Non-pigmented ciliary epithelial cell (primary cell): ENCODE measurements around a stretch of chr20.

DNA sequence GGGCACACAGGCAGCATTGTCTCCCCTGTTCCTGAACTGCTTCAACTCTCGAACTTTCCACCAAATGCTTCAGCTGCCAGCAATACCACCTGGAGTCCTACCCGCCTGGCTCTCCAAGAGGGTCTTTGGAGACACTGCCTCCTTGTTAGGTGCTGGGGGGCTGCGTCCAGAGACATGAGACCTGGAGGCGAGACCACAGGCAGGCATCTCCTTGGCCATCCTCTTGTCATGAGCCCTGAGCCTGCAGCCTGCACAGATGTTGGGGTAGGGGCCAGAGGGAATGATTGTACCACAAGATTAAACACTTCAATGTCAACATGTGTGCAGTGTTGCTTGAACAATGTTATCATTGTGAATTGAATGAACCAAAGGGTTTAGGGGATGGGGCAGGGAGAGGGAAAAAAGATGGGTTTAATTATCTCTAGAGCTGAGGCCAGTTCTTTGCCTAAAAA, 24.9 kb downstream of the BMP7 start:
- RRBS, result no CpG with 5 or more reads among the region's 4 CpGs

GRCh38 chr20:57243691-57244563, 22.5 kb downstream of the BMP7 start:
- RRBS, result no CpG with 5 or more reads among the region's 20 CpGs

GRCh38 chr20:57389690-57390245, 1.4 kb upstream of the RBM38 start:
- RRBS, result 59% methylated on average over 9 of the region's 34 CpGs

GRCh38 chr20:57396617-57397583, 5.7 kb downstream of the RBM38 start:
- RRBS, result no CpG with 5 or more reads among the region's 19 CpGs

DNA sequence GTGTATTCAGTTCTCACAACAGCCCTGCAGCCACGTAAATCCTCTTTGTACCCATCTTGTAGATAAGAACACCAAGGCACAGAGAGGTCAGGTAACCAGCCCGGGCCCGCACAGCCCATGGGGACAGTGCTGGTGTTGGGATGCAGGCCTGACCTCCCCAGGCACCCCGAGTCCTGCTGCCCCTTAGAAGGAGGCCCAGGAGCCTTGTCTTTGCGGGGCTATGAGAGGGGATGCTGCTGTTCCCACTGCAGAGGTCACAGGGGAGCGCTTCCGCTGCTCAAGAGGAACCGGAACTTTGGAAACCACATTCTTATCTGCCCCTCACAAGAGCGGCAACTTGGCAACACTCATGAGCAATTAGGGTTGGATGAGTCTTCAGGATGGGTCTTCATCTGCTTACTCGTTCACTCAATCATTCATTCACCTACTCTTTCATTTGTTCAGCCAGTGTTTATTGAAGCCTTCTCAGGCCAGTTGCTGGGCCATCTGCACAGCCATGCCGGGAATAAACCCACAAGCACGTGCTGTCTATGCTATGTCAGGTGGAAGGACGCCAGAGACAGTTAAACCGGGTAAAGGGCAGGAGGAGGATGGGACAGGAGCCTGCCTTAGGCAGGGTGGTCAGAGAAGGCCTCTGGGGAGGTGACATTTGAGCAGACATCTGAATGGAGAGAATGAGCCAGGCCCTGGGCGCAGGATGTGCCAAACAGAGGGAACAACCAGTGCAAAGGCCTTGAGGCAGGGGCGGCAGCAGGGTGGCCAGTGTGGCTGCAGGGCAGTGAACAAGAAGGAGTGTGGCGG, 60.8 kb downstream of the RBM38 start:
- RRBS, result 66% methylated on average over 4 of the region's 17 CpGs

GRCh38 chr20:57556618-57557271, 4.2 kb upstream of the PCK1 start:
- RRBS, result no CpG with 5 or more reads among the region's 12 CpGs

DNA sequence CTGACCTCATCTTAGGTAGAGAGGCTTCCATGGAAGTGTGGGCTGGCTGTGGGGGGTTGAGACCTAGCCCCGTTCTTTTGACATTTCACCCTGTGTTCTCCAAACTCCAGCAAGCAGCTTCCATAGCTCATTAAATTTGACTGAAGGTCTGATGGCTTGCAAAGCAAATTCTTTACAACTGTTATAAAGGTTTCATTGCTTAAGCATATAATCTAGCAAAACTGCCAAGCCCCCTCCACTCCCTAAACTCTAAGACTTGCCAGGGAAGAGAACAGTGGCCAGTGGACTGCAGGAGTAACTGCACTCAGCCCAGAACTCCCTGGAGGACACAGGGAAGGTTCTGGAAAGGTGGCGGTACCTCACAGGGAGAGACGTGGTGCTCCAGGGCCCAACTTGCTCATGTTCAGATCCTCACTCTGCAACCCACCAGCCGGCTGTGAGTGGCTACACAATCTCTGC, 978 bp upstream of the PCK1 start:
- RRBS, result no CpG with 5 or more reads among the region's 4 CpGs

GRCh38 chr20:57618771-57619857, 1.1 kb downstream of the ZBP1 start:
- RRBS, result 78% methylated on average over 9 of the region's 25 CpGs

- RRBS, result no CpG with 5 or more reads among the region's 11 CpGs
Measured at GRCh38 chr20:57650468-57650844, 30.2 kb upstream of the ZBP1 start.

DNA sequence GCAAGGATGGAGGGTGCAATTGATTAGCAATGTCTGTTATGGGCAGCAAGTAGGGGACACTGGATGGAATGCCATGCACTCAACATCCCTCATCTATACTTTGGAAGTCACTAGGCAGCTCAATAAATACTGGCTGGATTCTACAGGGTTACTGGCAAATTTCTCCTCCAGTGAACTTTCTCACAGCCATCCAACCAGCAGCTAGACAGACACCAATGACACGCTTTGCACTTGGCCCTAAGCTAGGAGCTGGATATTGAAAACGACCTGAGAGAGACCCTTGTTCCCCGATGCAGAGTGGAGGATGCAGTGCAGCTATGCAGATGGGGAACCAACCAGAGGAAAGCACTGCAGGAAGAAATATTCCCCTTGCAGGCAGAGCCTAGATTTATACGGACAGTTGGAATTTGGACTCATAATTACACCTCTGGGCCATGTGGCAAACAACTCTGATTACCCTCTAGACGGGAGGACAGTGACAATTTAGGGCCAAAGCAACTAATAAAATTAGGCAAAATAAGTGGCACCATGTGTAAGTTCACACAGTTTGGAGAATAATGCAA, 12.4 kb downstream of the PMEPA1 start:
- RRBS, result no CpG with 5 or more reads among the region's 5 CpGs

DNA sequence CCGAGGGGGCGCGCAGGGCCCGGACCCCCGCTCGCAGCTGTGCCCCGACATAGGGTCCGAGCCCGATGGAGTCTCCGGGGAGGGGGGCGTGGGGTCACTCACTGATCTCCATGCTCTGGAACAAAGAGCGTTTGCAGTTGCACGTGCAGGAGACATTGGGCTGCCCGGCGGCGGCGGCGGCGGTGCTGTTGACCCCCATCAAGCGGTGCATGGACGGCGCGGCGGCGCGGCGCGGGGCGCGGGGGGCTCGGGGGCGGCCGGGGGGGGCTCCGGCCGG, 505 bp downstream of the PMEPA1 start:
- RRBS, result 2% methylated on average over 27 of the region's 35 CpGs

DNA sequence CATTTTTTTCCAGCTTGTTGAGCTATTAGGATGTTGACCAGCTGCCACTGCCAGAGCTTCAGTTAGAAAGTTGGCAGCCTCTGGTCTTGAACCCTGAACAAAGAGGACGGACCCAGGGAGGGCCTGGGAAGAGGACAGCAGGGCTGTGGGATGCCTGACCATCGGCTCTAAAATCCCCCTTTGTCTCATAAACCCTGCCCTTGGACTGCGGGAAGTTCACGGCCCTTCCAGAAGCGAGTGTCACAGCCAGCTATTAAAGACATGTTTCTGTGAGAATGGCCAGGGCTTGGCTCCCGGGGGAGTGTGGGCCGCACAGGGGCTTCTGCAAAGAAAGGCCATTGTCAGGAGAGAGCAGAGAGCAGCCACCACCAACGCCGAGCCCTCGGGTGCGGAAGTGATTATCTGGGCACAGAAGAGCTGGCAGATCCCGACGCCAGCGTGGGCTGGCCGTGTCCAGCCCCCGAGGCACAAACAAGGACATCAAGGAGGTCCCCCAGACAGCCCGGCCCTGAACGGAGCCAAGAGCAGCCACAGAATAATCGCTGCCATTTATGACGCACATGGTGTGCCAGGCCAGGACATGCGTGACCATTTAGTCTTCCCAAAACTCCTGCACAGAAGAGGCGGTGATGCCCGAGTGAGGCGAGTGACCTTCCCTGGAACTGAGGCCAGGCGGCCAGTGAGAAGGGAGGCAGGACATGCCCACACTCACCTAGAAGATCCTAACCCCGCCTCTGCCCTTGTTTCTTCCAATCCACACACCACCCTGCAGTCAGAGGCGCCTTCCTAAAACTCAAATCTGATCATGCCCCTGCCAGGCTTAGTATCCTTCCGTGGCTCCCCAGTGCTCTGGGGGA, 111.0 kb upstream of the C20orf85 start:
- RRBS, result no CpG with 5 or more reads among the region's 28 CpGs

DNA sequence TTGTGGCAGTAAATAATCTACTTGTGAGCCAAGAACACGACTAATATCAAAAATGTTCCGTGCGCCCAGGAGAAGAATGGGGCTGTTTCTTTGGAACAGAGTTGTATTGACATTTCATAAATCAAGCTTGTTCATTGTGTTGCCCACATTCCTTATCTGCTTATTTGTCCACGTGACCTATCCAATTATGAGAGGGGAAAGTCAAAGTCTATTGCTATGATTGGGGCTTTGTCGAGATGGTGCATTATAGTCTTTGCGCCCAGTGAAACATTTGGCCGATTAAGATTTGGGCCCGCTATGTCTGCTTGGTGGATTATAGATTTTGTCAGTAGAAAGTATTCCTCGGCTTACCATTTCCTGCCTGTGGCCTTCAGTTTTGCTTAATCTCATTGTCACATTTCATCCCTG, 65.6 kb upstream of the C20orf85 start:
- RRBS, result no CpG with 5 or more reads among the region's 9 CpGs

- RRBS, result no CpG with 5 or more reads among the region's 6 CpGs
Measured at GRCh38 chr20:58129449-58129829, 21.3 kb upstream of the C20orf85 start.

DNA sequence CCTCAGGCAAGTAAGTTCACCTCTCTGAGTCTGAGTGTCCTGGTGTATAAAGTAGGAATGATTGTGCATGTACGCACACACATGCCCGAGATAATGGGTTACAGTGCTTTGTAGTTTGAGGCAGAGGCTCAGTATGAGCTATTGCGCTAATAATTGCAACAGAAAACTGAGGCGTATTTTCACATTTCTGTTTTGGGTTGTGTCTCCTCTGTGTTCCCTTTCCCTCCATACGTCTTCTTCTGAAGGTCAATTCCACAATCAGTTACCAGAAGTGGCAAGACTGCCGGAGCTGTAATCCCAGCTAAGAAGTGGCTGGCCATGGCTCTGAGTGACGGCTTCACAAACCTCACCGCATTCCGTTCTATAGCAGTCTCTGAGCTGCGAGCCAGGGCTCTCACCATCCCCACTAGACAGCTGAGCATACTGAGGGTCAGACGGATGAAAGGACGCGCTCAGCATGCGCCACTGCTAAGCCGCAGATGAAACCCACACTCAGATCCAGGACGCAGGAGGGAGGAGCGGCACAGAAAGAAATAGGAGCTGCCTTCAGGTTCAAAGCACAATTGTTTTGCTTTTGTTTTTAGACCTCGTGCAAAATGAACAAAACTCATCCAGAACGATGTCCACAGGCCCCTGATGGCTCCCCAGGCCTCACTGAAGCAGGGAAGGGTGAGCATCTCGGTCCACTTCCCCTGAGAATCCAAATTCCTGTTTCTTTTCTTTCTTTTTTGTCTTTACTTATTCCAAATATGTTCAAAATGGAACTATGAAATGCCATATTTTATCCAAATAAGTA, 20.1 kb upstream of the C20orf85 start:
- RRBS, result no CpG with 5 or more reads among the region's 20 CpGs

GRCh38 chr20:58160687-58161265, 10.1 kb downstream of the C20orf85 start:
- RRBS, result no CpG with 5 or more reads among the region's 13 CpGs

DNA sequence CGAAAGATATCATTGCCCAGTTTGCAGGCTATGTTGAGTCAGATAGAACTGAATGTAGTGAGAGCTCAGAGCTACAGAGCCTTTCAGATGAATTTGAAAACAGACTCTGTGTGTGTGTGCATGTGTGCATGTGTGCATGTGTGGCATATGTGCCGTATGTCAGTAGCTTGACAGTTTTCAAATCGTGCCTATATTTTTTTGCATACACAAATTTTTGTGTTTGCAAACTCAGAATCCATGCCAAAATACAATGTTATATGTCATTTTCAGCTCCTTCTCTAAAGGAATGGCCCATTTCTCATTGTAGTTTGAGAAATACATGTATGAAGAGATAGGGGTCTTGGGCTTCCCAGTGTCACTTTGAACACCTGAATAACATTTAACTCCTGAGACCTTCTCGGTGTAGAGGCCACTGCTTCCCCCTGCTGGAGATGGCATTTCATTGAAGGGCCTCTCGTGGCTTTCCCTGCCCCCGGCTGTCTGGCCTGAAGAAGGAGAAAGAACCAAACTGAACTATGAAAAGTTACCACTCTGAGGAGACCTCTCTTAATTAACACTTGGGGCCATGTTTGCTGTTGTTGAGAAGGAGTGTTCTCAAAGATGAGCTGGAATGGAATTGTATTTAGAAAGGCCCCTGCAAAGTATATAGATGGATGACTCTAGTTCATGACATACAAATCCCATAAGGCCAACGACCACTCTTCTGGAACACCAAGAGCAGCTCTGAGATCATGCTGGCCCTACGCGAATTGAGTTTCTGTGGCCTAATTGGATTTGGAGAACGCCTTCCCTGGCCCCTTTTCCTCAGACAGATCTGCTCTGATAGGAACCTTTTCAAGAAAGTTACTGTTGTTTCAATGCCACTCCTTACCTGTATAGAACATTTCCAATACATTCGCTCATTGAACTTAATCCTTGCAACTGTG, 58.8 kb downstream of the VAPB start:
- RRBS, result no CpG with 5 or more reads among the region's 11 CpGs

GRCh38 chr20:58448516-58449239, 59.6 kb downstream of the VAPB start:
- RRBS, result no CpG with 5 or more reads among the region's 9 CpGs

GRCh38 chr20:58610960-58611594, 40.0 kb upstream of the STX16 start:
- RRBS, result 42% methylated on average over 2 of the region's 12 CpGs

GRCh38 chr20:58651451-58651763, 324 bp downstream of the STX16 start:
- RRBS, result no CpG with 5 or more reads among the region's 14 CpGs